Left ventricle myocardium (tissue), 1 donor: ENCODE results near the gene SF3B5.

- PRO-cap = no peak
These were observed 16.3 kb upstream of the ADGRG6 start for GRCh38 chr6:142285547-142285906.

- PRO-cap = no peak
These were observed 535 bp upstream of the ADGRG6 start for GRCh38 chr6:142301342-142301601.

- PRO-cap = no peak
These were observed 76.5 kb downstream of the ADGRG6 start for GRCh38 chr6:142378058-142378974.

GRCh38 chr6:142946400-142946683, 1.4 kb upstream of the HIVEP2 start:
- PRO-cap = bidirectional peak, plus-strand start at chr6:142946489, minus-strand start at chr6:142946346

DNA sequence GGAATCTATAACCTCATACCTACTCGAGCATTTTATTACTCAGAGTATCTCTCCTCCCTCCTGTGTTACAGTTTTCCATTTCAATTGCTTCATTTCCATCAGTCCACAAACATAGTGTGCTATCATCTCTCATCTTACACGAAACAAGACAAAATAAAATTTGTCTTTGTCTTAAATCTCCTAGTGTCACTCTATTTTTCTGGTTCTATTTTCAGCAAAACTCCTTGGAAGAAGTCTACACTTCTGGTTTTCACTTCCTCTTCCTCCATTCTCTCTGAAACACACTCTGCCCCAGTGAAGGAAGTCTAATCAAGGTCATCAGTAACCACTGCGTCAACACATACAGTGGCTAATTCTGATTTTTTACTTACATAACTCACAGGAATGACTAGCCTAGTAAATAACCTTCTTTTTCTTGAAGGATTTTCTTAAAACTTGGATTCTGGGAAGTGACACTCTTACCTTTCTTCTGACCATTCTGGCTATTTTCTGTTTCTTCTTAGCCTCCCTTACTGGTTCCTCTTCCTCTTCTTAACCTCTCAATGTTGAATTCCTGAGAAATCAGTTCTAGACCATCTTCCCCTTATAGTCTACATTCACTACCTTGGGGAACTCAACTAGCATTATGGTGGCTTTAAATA, 37.4 kb downstream of the AIG1 start:
- PRO-cap = no peak

- PRO-cap = no peak
These were observed 163.2 kb downstream of the AIG1 start for GRCh38 chr6:143223754-143224344.

- PRO-cap = no peak
These were observed 17.7 kb downstream of the ADAT2 start for GRCh38 chr6:143432826-143433072.

- PRO-cap = no peak
These were observed 6.9 kb upstream of the ZC2HC1B start for GRCh38 chr6:143856956-143858115.

DNA sequence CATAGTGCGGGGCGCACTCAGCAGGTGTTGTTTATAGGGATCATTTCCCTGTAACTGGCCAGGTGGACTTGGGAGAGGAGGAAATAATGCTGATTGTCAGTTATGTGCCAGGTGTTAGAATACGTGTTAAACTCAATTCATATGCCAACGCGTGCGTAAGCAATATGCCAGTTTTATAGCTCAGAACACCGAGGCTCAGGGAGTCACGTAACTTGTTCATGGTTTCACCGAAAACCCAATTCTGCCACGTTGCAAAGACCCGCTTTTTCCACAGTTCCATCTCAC, 30.3 kb downstream of the SF3B5 start:
- PRO-cap = no peak

GRCh38 chr6:144094798-144095743, at the start of gene SF3B5:
Gene SF3B5, minus strand, starts transcription at chr6:144095573.
- PRO-cap = bidirectional peak, plus-strand start at chr6:144095834, minus-strand start at chr6:144095619

- PRO-cap = no peak
These were observed 19.8 kb downstream of the STX11 start for GRCh38 chr6:144170049-144170628.

GRCh38 chr6:144180665-144180891, 30.3 kb downstream of the STX11 start:
- PRO-cap = no peak

DNA sequence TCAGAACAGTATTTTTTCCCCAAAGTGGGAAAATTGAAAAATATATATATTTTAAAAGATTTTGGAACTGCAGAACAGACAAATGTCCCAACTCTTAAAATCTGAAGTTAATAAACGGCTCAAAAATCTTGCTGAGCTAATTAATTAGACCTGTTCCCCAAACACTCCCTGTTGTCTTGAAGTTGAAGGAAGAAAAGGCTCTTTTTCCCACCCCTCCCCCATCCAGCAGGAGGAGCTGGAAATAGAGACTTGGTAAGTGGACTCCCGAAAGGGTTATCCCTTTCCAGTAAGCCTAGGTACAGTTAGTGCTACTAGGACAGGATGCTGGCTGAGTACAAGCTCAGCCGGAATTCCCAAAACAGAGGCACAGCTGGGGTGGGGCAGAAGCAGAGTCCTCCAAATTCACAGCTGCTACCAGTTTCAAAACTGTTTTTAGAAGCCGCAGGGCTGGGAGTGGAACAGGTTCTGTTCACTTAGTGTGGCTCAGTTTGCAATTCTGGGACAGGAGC, 19.2 kb upstream of the UTRN start:
- PRO-cap = no peak

DNA sequence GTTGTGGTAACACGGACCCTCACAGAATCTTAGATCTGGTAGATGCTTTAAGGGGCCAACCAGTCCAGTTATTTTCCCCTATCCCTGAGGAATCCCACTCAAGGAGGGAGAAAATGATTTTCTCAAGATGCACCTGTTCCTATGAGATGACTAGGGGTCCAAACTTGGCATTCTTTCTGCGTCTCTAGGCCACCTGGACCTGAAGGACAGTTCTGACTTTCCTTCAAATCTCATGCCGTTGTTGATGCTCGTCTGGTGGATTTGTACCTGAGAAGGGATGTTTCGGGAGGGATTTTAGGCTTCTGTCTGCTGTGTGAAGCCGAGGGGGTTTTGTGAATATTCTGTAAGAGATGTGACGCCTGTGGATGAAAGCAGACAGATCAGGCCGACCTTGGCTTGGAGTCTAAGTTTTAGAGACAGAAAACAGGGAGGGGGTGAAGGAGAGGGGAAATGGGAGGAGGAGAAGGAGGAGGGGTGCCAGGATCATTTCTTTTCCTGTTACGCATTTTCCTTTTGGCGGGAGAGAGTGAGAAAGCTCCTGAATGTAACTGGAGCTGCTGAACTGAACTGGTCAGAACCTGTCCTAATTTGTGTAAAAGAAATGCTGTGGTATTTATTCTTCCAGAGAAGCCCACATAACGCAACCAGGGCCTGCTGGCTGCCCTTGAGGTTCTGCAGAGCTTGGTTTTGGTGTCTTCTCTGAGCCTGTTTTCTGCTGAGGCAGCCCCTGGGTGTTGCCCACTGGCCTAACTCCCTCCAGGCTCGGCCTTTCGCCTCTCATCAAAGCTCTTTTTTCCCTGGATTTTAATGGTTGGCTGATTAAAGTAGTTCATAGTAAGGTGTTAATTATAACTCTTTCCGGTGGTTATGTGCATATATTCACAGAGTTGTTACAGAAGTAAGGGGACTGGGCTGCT, 41.9 kb downstream of the UTRN start:
- PRO-cap = no peak

DNA sequence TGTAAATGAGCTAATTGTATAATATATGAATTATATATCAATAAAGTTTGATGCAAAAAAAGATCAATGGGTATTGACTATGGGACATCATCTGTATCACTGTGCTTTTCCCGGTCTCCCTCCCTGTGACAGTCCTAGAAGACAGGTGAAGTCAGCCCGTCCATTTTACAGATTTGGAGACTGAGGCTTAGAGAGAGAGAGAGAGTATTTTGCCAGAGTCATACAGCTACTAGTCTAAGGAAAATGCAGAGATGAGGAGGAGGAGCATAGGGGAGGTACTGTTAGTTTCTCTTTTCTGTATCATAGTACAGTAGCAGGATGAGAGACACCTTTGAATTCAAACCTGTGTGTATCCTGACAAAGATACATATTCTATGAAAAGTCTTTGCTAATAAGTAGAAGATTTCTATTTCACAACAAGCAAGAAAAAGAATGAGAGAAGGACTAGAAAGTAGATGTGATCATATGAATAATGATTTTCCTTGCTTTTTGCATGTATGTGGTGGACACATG, 57.7 kb downstream of the UTRN start:
- PRO-cap = no peak

DNA sequence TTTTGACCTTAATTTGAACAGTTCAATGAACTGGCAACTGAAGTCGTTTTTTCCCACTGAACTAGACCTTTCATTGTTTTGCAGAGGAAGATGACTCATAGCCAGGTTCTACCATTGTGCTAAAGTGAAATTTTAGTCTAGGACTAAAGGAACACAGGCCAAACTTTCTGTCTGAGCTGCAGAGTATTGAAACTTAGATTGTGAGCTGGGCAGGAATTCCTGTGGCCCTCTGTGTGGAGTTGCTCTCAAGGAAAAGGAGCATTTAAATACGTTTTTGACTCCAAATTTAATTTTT, 64.7 kb downstream of the UTRN start:
- PRO-cap = no peak

DNA sequence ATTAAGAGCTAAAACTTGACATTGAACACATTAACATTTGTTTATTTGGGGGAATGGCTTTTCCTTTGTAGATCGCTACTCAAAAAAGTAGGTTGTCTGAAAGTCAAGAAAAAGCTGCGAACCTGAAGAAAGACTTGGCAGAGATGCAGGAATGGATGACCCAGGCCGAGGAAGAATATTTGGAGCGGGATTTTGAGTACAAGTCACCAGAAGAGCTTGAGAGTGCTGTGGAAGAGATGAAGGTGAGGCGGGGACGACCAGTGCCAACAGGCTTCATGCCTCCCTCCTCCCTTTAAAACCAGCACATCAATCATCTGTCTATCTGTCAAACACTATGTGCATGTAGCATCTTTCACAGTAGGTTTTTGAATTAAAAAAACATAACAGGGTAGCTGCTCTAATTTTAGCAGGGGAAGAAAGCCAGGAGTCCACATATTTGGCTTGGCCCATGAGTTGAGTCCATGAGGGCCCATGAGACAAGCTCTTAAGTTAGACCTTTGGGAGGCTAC, 194.7 kb downstream of the UTRN start:
- PRO-cap = no peak

GRCh38 chr6:144481958-144482522, 196.9 kb downstream of the UTRN start:
- PRO-cap = no peak

DNA sequence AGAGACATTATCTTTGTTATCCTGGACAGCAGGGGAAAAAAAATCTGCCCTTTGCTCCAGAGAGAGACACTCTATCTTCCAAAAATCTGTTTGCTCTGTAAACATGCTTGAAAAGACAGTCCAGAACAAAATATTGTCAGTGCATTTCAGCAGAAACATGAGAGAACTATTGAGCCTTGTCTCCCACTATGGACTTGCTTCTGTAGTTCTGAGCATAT, 468.1 kb downstream of the EPM2A start:
- PRO-cap = no peak

DNA sequence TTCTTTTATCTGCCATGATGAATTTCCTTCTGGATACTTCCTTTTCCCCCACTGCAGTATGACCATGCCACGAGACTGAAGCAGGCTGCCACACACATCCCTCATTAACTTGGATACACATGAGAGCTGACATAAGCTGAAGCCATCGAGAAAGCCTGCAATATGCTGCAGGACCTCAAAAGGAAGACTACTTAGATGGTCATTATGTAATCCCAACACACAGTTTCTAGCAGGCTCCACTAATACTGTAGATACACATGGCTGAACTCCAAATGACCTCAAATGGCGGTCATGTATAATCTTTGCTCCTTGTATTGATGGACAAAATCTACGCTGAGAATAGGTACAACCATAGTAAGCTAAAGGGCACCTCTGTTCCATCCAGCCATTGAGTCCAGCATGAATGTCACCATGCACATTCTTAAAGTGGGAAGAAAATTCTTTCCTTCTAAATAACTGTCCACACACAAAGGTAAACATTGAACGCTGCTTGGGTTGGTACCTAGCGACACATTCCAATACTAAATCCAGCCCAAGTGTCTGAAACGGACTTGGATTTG, 10.1 kb downstream of the FBXO30 start:
- PRO-cap = no peak